Measurements from ENCODE around the gene OMD.

- PRO-cap = no peak
Observed at GRCh38 chr9:92097803-92098564, 17.2 kb downstream of the SPTLC1 start.

DNA sequence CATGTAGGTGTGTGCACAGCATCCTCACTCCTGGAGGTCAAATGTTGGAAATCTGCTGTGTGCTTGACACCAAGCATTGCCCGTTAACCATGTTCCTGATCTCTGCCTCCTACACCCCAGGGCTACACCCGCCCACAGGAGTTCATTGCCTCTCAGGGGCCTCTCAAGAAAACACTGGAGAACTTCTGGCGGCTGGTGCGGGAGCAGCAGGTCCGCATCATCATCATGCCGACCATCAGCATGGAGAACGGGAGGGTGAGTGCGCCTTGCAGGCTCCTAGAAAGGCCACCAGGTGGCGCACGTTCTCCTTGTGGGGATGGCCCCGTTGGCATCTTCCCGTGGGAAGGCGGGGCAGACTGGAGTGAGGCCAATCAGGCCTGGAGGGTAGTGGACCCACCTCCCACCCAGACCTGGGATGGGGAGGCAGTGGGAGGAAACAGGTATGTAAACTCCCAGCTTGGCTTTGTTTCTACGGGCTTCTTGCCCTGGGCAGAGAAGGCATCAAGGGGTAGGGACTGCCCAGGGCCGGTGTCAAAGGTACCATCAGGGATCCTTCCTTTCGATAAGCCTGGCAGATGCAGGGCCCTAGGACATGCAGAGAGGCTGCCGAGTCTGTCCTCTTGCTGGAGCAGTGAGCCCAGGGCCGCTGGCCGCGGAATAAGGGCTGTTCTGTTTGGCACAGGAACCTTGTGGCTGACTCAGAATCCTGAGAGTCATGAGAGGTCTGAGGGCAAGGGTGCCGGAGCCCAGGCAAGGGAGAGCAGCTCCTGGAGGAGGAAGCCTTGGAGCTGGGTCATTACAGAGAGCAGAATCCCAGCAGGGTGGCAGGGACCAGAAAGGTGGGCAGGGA, 18.8 kb upstream of the SPTLC1 start:
- PRO-cap = no peak

DNA sequence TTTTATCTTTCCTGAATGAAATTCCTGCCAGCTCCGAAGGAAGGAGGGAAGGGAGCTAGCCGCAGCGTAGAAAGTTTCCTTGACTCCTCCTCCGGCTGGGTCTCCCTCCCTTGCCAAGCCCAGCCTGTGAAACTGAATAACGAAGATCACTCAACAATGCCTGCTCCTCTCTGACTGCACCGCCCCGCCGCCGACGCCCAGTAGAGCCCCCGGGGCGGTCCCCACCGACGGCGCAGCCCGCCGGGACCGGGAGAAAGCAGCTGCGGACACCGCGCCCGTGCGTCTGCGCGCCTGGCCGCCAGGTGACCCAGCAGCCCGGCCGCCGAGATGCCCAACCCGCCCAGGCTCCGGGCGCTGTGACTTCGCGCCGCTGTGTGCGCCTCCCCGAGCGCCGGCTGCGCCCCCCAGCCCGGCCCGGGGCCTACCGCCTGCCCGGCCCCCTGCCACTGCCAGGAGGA, 25.9 kb upstream of the SPTLC1 start:
- PRO-cap = no peak

GRCh38 chr9:92146959-92147869, 32.0 kb upstream of the SPTLC1 start:
- PRO-cap = no peak

DNA sequence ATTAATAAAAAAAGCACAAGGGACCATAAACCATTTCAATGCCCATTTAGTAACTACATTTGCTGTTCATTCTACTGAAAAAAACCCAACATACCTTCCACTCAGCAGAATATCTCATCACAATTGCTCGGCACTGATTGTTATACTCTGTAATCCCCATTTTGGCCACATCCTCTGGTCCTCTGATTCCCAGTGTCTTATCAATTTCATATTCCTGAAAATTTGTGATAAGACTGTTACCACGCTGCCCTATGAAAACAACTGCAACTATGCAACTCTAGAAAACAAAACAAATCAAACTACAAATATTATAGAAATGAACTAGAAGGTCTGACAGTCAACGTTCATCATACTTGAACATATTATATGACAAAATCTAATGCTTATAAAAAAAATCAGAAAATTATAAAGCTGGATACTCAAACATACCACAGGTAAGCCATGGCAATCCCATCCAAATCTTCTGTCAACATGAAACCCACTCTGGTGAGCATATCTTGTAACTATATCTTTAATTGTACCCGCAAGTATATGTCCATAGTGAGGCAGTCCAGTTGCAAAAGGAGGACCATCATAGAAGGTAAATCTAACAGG, 5.7 kb downstream of the IARS1 start:
- PRO-cap = no peak

DNA sequence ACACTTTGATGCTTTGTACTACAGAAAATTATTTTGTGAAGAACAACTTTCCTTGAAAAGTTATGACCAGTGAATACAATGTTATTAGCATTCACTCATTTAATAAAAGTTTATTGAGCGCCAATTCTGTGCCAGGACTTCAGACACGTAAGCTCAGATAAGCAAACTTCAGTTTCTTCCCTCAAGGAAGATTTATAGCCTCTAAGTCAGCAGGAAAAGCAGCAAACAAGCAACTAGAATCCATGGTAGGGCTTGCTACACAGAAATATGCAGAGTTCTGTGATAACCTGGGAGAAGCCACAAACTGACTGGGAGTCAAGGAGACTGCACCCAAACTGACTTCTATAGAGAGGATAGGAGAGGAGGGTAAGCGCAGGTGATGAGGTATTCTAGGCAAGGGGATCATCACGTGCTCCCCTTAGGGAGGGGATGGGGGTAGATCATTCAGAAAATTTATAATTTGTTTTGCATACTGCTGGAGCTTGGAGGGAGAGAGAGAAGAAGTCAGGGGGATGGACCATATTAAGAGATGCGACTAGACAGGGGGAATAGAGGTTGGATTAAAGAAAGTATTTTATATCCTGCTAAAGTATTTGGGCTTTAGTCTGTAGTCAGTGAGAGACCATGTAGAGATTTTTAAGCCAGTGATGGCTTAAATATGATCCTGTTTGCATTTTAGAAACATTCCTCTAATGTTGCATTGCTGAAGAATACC, 1.5 kb upstream of the OGN start:
- PRO-cap = no peak

DNA sequence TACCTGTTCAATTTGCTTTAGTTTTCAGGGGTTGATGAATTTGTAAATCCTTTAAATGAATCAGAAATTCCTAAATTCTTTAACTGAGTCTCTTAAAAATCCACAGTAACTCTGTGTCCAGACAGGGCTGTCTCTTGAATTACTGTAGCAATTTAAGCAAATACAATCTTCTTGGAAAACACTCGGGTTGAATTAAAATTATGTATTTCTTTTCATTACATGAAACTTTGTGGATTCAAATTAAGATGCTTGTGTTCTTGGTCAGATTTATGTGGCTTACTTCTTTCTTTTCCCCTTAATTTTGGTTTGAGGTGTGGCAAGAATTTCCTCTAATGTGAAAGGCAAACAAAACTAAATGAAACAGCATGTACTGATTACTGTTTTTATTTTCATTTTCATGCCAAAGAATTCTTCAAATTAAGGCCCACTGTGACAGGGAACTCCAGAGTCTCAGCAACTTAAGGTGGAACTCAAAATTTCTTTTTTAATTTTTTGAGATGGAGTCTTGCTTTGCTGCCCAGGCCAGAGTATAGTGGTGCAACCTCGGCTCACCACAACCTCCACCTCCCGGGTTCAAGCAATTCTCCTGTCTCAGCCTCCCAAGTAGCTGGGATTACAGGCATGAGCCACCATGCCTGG, at the start of gene OMD:
Gene OMD (minus strand): TSS at position 273 of the 639 bp plus-strand sequence.
- PRO-cap = no peak

DNA sequence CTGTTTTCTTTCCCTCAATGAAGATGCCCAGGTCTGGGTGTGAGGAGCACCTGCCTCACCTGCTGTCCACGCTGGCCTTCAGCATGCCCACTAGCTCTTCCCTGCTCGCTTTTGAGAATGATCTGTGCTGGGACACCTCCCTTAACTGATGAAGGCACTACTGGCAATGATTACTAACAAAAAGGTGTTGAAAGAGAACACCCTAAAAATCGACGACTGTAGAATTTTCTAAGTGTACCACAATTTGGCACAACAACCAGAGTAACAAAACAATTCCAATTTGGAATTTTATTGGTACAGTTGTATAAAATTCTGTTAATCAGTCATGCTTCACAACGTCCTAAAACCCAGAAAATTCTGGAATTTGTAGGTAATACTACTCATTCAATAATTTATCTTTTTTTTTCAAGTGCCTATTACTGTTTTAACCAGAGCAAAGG, 42.4 kb upstream of the IPPK start:
- PRO-cap = no peak

GRCh38 chr9:93040944-93041507, 17.5 kb upstream of the SUSD3 start:
- PRO-cap = no peak

GRCh38 chr9:93114015-93114464, 18.0 kb downstream of the CARD19 start:
- PRO-cap = no peak

- PRO-cap = no peak
Observed at GRCh38 chr9:93196542-93196930, 12.6 kb downstream of the WNK2 start.

GRCh38 chr9:93218081-93218584, 34.2 kb downstream of the WNK2 start:
- PRO-cap = no peak

GRCh38 chr9:93222859-93223409, 39.0 kb downstream of the WNK2 start:
- PRO-cap = no peak

GRCh38 chr9:93556182-93556708, 20.1 kb upstream of the PHF2 start:
- PRO-cap = no peak

DNA sequence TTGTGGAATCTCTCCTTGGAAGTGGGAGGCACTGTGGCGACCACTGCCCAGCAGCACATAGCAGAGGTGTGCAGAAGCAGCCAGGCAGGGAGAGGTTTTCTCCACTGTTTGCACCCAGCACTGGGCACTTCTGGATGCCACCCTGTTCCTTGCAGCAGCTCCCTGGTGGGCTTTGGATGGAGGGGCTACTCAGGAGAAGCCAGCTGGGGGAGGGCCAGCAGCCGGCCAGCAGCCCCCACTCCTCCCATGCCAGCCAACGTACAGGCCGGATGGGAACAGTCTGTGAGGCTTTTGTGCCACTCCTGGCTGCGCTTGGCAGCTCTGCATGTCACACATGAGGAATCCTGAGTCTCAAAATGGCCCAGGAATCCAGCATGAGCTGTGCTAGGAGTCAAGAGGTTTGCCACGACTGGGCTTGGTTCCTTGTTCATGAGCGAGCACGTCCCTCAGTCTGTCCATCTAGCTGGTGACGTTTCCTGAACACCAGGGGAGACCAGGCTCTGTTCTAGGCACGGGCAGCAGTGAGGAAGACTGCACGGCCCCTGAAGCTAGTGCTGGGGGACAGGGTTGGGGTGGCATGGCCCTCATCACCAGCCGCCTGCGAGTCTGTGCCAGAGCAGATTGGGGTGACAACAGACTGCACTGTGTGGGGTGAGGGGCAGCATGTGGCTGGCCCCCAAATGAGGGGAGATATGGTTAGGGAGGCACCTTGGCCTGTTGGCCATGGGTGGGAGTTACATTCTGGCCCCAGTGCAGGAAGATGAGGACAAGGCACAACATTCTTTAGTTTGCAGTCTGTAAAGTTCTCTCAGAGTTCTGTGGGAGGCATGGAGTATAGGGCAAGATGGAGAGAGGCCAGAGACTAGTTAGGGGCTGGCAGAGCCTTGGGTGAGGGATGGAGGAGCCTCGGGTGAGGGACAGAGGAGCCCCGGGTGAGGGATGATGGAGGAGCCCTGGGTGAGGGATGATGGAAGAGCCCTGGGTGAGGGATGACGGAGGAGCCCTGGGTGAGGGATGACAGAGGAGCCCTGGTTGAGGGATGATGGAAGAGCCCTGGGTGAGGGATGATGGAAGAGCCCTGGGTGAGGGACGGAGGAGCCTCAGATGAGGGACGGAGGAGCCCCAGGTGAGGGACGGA, 10.3 kb downstream of the PHF2 start:
- PRO-cap = no peak

DNA sequence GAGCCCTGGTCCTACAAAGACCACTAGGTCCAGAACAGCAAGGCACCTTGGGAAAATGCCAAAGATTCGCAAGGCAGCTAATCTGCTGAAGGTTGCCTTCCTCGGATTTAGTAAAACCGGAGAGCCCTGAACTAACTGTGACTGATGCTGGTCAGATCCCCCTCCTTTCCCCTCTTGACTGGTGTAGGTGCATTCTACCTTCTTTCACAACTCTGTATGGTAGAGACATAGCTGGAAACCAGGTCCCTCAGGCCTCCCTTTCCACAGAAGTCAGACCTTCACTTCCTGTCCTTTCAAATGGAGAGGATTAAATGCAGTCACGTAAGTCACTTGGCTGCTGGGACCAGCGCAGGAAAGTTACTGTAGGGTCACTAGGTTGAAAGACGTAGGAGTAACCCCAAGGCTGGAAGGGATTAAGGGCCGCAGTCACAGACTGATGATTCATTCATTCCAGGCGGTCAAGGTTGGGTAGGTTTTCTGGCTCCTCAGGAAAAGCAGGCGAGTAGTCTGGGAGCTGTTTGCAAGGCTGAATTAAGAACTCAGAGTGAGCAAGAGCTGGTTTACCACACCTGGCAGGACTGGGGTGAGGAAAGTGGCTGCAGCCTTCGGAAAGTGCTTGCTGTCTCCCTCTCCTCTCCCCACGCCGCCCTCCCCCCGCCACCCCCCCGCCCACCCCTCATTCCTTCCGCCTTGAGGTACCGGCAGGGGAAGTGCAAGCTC, 5.2 kb downstream of the BARX1 start:
- PRO-cap = no peak

DNA sequence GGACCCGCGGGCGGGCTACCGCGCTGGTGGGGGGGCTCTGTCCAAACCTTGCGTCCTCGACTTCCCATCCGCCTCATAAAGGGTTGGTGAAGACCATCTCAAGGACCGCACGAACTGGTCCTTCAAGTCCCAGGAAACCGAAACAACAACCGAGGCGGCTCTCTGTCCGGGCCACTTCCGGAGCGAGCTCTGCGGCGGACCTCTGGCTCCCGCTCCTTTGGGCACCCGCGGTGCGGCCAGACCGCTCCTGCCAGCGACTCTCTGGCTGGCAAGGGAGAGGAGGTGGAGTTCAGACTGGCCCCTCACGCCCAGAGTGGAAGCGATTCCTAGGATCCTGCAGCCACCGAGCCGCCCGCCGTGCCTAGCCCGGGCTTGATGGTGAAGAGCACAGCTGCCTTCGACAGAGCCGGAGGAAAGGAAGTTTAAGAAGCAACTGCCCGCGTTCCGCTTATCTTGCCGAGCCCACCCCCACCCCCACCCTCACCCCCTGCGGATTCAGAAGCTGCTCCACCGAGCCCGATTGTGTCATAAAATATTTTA, 4.0 kb downstream of the BARX1 start:
- PRO-cap = no peak

GRCh38 chr9:94085249-94085652, 987 bp downstream of the PTPDC1 start:
- PRO-cap = no peak

DNA sequence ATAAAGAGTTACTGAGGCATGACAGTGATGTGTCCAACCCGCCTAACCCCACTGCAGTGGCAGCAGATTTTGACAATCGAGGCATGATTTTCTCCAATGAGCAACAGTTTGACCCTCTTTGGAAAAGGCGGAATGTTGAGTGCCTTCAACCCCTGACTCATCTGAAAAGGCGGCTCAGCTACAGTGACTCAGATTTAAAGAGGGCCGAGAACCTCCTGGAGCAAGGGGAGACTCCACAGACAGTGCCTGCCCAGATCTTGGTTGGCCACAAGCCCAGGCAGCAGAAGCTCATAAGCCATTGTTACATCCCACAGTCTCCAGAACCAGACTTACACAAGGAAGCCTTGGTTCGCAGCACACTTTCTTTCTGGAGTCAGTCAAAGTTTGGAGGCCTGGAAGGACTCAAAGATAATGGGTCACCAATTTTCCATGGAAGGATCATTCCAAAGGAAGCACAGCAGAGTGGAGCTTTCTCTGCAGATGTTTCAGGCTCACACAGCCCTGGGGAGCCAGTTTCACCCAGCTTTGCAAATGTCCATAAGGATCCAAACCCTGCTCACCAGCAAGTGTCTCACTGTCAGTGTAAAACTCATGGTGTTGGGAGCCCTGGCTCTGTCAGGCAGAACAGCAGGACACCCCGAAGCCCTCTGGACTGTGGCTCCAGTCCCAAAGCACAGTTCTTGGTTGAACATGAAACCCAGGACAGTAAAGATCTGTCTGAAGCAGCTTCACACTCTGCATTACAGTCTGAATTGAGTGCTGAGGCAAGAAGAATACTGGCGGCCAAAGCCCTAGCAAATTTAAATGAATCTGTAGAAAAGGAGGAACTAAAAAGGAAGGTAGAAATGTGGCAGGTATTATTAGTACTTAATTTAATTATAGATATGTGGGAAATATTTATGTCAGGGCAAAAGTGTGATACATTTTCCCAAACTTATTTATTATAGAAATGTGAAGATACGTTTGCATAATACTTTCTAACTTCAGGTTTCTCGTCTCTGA, 13.8 kb downstream of the PTPDC1 start:
- PRO-cap = no peak

- PRO-cap = no peak
Observed at GRCh38 chr9:94176895-94177407, 82.1 kb upstream of the ZNF169 start.